Renal cortical epithelial cell (primary cell): ENCODE measurements around a stretch of chr17.

DNA sequence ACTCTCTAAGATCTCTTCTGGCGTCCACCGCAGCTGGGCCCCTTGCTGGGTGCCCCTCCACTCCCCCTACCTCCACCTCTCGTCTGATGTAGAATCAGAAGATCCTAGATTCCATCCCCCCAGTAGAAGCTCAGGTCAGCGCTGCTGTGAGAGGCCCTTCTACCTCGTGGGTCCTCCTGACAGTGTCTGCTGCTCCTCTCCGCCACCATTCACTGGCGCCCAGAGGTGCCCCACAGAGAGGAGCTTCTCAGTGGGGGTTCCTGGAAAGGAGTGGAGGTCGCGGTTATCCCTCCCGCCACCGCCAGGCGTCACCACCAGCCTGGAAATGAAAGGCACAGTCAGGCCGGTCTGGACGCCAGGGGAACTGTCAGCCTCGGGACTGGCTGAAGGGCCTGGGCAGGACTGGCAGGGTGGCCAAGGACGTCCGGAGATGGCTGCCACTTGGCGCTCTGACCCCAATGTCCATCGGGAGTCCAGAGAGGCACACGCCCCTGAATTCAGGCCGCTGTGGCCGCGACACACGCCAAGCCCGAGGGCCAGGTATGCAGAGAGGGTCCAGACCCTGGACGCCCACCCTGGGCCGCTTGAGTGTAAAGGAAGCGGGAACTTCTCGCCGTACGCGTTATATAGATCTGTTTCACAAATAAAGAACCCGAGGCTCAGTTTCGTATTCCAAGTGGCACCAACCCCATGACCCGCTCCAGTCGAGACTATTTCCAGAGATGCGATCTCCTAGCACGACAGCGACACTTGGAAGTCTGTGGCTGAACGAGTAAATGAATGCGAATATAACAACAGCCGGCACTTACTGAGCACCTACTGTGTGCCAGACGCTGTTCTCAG is 7.7 kb upstream of the NXPH3 start:
- RRBS = 1% methylated on average over 5 of the region's 43 CpGs

GRCh38 chr17:49699128-49699630 is 8.6 kb downstream of the SLC35B1 start:
- RRBS = no CpG with 5 or more reads among the region's 2 CpGs

GRCh38 chr17:49730010-49730674 is 22.4 kb upstream of the SLC35B1 start:
- RRBS = no CpG with 5 or more reads among the region's 5 CpGs

- RRBS = no CpG with 5 or more reads among the region's 4 CpGs
Observed at GRCh38 chr17:49805216-49805771, 16.8 kb downstream of the KAT7 start.

DNA sequence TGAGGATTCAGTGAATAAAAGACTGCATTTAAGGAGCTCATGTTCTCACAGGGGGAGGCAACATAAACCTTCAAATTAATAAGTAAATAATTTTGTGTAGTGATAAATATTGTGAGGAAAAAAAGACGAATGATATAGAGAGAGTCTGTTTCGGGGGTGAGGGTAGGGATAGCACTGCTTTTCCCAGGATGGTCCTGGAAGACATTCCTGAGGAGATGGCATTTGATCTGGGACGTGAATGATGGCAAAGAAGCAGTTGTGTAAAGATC is 18.6 kb downstream of the KAT7 start:
- RRBS = no CpG with 5 or more reads among the region's 3 CpGs

- RRBS = no CpG with 5 or more reads among the region's 6 CpGs
Observed at GRCh38 chr17:50057596-50058219, 1.8 kb downstream of the ITGA3 start.

DNA sequence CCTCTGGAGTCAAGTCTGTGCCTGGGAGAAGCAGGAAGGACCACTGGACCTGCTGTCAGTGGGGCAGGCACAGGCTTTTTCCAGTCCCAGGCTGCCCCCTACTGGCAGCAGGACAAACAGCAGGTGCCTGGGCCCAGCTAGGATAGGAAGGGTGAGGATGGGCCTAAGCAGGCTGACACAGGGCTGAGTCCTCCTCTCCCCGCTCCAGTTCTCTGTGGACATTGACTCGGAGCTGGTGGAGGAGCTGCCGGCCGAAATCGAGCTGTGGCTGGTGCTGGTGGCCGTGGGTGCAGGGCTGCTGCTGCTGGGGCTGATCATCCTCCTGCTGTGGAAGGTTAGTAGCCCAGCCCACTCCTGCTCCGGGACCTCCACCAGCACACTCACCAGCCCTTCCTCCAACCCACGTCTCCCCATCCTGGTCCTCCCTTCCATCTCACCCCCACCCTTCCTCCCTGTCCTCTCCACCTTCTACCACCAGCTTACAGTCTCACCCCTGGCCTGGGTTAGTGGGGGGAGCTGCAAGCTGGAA is 7.6 kb upstream of the PDK2 start:
- RRBS = no CpG with 5 or more reads among the region's 8 CpGs

DNA sequence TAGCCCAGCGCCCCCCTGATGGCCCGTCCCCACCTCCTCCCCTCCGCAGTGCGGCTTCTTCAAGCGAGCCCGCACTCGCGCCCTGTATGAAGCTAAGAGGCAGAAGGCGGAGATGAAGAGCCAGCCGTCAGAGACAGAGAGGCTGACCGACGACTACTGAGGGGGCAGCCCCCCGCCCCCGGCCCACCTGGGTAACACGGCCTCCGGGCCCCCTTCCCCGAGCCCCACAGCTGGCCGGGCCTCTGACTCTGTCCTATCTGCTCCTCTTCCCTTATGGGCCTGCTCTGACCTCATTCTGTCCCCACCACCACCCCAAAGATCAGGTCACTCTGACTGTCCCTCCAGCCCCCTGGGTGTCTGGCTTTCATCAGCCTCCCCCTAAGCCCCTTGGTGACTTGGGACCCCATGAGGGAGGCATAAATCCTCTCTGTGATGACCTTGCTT is 7.0 kb upstream of the PDK2 start:
- RRBS = no CpG with 5 or more reads among the region's 18 CpGs

DNA sequence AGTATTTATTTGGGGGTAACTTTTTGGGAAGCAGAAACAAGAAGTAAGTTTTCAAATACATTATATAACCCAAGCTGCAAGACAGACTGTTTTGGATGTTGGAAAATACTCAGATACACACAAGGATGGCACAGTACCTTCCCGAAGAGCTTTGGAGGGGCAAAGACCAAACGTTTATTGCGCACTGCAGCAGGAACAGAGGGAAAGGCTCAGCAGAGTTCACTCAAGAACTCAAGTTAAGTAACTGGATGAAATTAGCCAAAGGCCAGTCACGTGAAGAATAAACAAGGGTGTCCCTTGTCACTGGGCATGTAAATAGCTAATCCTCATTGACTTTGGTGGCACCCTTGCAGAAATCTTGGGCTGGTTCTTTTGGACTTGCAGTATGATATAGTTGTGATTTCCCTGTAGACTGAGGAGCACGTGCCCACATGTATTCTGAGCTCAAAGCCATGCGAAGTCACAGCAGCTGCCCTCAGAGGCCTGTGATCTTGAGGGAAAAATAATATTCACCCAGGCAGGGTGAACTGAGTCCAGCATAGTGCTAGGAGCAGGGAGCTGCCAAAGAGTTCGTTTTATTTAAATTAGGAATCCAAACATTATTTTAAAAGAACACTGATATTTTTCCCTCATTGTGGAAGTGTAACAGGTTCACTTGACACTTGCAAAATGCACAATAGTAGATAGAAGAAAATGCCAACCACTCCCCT is 2.9 kb downstream of the PDK2 start:
- RRBS = no CpG with 5 or more reads among the region's 7 CpGs

GRCh38 chr17:50111961-50112786 is 17.0 kb downstream of the PDK2 start:
- RRBS = no CpG with 5 or more reads among the region's 9 CpGs

GRCh38 chr17:50135848-50136433 is 6.0 kb upstream of the SAMD14 start:
- RRBS = no CpG with 5 or more reads among the region's 15 CpGs

GRCh38 chr17:50149710-50150650 is 497 bp downstream of the PPP1R9B start:
- RRBS = 3% methylated on average over 41 of the region's 121 CpGs

DNA sequence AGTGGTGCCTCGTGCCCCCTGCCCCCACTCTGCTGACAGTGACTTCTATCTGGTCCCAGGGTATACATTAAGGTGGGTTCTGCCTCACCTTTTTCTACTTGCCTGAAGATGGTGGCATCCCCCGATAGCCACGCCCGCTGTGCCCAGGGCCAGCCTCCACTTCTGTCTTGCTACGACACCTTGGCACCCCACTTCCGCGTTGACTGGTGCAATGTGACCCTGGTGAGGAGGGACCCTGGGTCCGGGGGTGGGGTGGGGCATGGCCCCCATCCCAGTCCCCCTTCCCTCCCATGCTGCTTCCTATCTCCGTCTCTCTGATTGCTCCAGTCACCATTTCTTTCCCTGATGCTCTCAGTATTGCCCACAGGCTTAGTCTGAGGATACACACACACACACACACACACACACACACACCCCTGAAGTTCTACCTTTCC is 3.2 kb downstream of the SGCA start:
- RRBS = no CpG with 5 or more reads among the region's 9 CpGs

DNA sequence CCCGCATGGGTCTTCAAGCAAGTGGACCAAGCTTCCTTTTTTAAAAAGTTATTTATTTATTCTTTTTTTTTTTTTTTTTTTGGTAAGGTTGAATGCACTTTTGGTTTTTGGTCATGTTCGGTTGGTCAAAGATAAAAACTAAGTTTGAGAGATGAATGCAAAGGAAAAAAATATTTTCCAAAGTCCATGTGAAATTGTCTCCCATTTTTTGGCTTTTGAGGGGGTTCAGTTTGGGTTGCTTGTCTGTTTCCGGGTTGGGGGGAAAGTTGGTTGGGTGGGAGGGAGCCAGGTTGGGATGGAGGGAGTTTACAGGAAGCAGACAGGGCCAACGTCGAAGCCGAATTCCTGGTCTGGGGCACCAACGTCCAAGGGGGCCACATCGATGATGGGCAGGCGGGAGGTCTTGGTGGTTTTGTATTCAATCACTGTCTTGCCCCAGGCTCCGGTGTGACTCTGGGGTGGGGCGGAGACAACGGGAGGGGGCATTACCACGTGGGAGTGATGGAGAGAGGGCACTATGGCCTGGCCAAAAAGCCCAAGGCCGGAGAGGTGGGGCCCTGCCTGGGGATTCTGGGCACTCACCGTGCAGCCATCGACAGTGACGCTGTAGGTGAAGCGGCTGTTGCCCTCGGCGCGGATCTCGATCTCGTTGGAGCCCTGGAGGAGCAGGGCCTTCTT is 16.1 kb downstream of the COL1A1 start:
- RRBS = 50% methylated on average over 4 of the region's 23 CpGs

DNA sequence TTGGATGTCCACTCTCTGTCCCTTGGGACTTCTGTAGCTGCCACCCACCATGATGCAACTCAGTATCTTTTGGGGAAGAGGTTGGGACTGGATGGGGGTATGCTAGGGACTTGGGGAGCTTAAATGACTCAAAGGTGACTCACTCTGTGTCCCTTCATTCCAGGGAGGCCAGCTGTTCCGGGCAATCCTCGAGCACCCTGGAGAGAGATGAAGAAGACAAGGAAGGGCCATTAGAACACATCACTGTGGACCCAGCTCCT is 4.6 kb downstream of the COL1A1 start:
- RRBS = no CpG with 5 or more reads among the region's 2 CpGs

GRCh38 chr17:50210775-50211327 is 9.4 kb upstream of the COL1A1 start:
- RRBS = no CpG with 5 or more reads among the region's 10 CpGs

GRCh38 chr17:50222092-50222555 is 20.7 kb upstream of the COL1A1 start:
- RRBS = no CpG with 5 or more reads among the region's 7 CpGs

DNA sequence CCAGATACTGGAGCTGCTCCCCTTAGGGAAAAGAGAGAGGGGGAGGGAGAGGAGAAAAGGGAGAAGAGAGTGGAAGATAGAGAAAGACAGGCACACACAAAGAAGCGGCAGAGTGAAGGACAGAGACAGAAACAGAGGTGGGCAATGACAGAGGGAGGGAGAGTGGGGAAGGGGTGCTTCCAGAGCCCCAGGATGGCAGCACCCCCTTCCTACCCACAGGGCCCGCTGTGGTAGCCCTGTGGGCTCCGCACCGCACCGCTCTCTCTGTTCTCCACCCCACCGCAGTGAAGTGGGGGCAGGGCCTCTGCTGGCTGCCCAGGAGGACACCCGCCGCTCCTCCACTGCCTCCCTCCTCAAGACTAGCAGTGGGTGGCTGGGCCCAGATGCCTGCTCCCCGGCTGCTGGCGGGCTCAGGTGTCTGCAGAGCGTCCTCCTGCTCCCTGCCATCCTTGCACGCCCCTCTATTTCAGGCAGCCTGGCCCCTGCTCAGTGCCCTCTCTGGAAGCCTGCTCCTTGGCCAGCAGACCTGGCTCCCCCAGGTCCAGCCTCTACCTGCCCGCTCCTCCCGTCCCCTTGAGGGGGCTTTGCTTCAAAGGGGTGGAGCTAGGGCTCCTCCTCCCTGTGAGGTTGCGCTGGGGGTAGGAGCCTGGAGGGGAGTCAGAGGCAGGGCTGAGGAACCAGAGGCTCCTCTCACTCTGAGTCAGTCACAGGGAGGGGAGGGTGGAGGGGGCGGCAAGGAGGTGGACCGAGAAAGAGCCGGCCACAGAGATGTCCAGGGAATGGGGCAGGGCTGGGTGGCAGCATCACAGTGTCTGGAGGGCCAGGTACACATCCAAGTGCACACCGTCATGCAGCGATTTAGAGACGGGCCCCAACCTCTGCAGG is 10.0 kb upstream of the TMEM92 start:
- RRBS = no CpG with 5 or more reads among the region's 21 CpGs

GRCh38 chr17:50379331-50379530 is 6.2 kb downstream of the EME1 start:
- RRBS = no CpG with 5 or more reads among the region's 2 CpGs

- RRBS = no CpG with 5 or more reads among the region's 5 CpGs
Observed at GRCh38 chr17:50426784-50428051, 1.2 kb downstream of the ACSF2 start.